ENCODE measurements around a stretch of chr13.

- PRO-cap: no peak
Observed at GRCh38 chr13:110912664-110913098, 2.2 kb downstream of the ANKRD10 start.

DNA sequence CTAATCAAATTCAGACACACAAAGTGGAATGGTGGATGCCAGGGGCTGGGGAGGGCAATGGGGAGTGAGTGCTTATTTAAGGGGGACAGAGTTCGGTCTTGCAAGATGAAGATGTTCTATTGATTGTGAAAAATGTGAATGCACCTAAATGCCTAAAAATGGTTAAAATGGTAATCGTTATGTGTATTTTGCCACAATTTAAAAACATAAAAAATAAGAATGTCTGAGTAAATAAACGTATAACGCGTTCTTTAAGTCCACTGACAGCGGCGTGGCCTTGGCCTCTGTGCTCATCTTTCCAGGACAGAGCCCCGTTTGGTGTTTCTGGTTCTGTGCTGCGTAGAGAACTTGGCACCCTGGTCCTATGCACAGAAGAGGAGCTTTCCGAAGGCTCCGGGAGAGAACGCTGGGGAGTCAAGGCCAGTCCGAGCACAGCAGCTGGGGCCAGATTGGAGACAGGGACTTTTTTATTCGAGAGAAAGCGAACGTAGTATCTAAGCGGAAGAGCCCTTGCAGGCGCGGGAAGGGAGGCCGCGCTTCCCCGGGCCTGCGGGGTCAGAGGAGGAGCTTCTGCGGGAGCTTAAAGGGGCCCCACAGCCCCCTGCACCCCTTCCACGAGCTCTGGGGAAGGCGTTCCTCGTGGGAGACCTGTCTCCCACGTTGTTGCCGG is 48.7 kb upstream of the ARHGEF7 start:
- PRO-cap: no peak

DNA sequence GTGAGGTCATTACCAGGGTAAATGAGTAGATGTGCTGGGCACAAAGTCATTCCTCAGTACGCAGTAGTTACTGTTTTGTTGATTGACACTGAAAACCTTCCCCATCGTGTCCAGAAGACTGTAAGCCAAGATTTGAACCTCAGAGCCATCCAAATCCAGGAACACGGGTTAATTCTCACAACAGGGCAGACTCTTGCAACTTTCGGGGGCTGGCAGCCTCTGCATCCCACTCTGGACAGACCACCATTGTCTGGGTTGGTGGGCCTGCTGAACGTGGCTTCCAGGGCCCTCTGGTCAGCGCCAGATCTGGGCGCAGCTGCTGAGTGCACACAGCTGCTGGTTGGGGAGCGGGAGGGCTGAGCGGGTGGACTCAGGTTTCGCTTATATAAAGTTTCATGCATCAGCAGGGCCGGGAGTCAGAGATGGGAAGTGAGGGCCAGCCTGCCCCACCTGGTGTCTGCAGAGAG is 6.8 kb downstream of the ARHGEF7 start:
- PRO-cap: no peak

- PRO-cap: no peak
Observed at GRCh38 chr13:111248887-111249231, 71.6 kb upstream of the TEX29 start.

DNA sequence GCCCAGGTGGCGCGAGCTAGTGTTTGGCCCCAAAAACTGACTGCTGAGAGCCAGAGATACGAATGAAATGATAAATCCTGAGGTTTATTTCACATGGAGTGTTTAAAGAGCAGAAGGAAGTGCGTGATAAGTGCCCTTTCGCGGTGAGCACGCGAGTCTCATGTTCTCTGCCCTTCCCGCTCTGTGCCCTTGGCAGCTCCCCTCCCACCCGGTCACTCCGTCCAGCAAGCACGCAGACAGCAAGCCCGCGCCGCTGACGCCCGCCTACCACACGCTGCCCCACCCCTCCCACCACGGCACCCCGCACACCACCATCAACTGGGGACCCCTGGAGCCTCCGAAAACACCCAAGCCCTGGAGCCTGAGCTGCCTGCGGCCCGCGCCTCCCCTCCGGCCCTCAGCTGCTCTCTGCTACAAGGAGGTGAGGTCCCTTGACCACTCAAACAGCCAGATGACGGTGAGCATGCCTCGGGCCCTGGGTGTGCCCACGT is 37.5 kb upstream of the TEX29 start:
- PRO-cap: no peak

- PRO-cap: unidirectional peak, plus-strand start at chr13:111844355
Observed at GRCh38 chr13:111844288-111844430, 222.8 kb upstream of the SOX1 start.

- PRO-cap: no peak
Observed at GRCh38 chr13:112068901-112069462, 2.0 kb downstream of the SOX1 start.

- PRO-cap: no peak
Observed at GRCh38 chr13:112228244-112228478, 148.0 kb upstream of the SPACA7 start.

GRCh38 chr13:112606042-112606904 is 18.3 kb upstream of the TUBGCP3 start:
- PRO-cap: bidirectional peak, plus-strand start at chr13:112606605, minus-strand start at chr13:112606455

- PRO-cap: no peak
Observed at GRCh38 chr13:112688383-112688954, 1.4 kb upstream of the ATP11A start.

DNA sequence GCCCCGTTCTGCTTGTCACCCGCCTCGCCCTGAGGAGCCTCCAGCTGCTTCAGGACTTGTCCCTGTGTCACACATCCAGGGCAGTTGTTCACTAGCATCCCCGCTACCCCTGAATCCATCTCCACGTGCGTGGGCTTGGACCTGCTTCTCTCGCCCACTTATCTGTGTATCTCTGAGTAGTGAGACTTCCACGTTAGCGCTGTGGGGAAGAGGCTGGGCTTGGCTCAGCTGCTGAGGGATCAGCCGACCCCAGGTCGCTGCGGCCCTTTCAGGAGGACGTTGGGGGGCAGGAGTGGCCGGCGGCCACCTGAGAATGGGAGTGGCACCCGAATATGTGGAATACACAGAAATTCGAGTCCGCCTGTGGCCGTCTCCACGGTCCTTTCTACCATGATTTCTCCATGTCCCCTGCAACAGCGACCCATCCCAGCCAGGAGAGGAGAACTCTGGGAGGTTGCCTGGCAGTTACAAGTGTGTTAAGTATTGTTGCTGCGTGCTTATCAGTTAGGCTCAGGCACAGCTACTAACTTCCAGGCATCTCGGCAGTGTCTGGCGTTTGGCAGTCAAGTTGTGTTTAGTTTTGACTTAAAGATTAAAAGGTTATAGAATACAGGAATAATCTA is 11.1 kb downstream of the ATP11A start:
- PRO-cap: no peak

- PRO-cap: no peak
Observed at GRCh38 chr13:112768186-112768500, 78.3 kb downstream of the ATP11A start.

- PRO-cap: no peak
Observed at GRCh38 chr13:112998536-112998853, 29.5 kb downstream of the MCF2L start.

DNA sequence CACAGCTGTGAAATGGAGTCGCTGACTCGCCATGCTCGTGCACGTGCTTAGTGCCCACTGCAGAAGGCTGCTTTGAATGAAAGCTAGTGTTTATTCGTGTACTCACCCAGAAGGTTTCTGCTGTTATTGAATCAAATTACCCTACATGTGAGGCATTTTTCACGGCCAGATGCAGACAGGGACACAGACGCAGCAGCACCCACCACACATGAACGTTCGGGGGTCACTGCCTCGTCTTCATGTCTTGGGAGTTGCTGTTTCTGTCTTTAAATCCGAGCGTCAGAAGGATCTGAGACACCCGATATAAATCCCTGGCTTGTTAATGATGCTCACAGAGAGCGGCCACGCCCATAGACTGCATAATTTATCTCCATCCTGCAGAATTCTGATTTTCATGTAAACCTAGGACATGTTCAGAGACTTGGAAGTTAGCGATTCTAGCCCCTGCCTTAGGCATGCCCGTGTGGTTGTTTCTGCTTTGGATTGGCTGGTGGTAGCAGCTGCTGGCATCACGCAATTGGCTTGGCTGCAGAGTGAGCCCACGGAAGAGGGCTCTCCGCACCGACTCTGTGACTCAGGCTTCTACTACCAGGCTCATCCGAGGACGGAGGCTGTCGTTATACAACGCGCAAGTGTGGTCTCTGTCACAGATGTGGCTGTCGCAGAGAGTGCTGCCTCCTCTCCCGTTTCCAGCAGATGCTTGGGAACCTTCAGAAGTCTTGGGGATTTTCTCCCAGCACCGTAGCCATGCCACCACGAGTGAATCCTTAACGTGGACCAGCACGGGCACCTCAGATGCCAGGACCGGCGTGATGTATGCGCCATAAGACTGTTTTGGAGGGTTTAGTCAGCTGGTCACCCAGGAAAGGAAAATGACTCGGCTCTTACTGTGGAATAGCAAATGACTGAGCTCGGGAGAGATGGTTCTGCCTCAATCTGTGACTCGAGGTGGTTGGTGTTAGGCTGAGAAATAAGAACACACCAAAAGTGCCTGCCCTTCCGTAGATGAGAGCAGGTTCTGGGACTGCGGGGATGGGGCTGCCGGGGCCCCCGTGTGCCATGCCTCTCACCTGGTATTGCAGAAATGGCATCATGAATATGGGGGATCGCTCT is 61.2 kb upstream of the F7 start:
- PRO-cap: unidirectional peak, plus-strand start at position 597 of the sequence

DNA sequence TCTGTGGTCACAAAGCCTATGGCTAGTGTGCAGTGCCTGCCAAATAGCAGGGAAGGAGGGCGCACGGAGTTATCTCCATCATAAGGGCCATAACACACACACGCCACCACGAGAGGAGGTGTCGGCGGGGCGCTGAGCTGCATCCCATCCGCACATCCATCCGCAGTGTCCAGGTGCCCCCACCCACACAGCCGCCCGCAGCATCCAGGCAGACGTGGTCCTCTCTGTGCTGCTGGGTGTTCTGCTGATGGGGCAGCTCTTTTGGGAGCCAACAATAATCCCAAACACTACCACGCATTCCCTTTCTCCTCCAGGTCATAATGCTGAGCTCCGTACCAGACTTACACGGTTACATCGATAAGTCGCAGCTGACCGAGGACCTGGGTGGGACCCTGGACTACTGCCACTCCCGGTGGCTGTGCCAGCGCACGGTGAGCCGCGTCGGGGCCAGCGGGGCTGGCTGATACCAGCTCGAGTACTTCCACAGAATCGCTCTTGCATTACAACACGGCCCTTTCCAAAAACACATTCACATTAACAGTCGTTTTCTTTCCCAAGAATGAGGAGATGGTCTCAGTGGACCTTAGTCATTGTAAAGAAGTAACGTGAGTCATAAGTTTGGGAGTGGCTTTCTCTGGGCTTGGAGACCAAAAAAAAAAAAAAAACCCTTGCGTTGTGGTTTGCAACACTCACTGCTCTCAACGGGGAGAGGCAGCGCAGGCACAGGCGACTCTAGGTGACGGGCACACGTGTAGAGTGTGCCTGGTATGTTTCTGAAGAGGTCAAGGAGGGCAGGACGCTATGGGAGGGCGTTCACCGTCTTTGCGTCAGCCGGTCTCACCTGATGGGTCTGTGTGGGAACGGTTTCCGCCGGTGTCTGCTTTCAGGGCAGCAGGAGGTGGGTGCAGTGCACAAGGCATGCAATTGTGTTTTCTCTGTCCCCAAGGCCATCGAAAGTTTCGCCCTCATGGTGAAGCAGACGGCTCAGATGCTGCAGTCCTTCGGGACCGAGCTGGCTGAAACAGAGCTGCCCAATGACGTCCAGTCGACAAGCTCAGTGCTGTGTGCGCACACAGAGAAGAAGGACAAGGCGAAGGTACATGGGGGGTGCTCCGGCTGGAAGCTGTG is 41.2 kb upstream of the F7 start:
- PRO-cap: no peak

- PRO-cap: no peak
Observed at GRCh38 chr13:113079384-113080128, 26.0 kb upstream of the F7 start.

DNA sequence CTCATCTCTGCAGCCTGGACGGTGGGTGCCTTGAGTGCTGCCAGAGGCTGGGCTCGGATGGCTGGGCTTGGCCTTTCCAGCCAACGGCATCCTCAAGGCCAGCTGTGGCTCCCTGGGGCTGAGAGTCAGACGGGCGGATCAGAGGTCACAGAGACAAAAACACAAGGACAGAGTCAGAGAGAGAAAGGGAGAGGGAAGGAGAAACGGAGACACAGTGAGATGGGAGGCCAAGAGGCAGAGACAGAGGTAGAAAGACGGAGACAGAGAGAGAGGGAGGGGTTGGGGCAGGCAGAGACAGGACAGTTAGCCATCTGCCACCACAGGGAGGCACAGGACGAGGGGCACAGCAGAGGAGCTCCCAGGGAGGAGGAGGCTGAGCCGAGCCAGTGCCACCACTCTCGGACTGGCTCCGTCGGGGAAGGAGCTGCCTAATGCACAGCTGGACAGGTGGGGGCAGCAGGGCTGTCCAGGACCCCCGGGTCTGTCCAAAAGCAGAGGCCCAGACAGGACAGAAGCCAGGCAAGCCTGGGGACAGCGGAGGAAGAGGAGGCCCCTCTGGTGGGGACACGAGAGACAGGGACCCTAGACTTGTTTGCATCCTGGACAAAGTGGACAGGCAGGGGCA is 512 bp downstream of the F10 start:
- PRO-cap: no peak

DNA sequence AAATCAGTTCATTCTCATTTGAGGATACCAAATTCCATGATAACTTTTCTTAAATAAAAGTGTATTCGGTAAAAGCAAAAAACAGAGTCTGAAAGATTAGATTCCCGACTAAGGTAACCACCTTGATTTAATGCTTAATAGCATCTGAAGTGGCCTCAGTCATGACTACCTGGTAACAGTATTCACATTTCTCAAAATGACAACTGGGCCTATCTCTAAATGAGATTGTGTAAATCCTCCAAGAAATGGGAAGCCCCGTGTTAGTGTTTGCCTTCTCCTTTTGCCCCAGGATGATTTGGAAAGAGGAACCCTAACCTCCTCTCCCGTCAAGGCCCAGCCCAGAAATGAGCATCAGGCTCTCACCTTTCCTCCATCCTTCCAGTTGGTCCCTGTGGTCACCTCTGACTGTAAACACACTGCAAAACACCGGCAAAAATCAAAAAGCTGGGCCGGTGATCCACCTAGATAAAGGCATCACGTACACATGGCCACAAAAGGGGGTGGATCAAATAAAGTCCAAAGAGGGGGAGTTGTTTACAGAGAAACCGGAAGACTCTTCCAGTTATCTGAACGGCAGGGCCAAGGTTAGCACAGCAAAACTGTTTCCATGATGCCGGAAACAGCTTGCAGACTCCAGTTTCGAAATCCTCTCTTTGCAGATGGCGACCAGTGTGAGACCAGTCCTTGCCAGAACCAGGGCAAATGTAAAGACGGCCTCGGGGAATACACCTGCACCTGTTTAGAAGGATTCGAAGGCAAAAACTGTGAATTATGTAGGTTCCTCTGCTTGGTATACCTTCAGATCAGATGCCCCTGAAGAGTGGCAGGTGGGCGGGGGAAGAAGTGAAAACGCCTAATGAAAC is 16.3 kb downstream of the F10 start:
- PRO-cap: no peak

GRCh38 chr13:113152202-113152629 is 6.2 kb upstream of the PROZ start:
- PRO-cap: unidirectional peak, plus-strand start at chr13:113152502

- PRO-cap: no peak
Observed at GRCh38 chr13:113203975-113204674, 4.3 kb downstream of the PCID2 start.

All from left lung (tissue), 1 donor.